Heart right ventricle (tissue), 2 donors: ENCODE measurements around the genes CYP2W1, ZFAND2A and UNCX.

GRCh38 chr7:877619-878359 lies 1.4 kb downstream of the GET4 start:
- PRO-cap, 2 experiments: no peak in any of the 2 experiments

DNA sequence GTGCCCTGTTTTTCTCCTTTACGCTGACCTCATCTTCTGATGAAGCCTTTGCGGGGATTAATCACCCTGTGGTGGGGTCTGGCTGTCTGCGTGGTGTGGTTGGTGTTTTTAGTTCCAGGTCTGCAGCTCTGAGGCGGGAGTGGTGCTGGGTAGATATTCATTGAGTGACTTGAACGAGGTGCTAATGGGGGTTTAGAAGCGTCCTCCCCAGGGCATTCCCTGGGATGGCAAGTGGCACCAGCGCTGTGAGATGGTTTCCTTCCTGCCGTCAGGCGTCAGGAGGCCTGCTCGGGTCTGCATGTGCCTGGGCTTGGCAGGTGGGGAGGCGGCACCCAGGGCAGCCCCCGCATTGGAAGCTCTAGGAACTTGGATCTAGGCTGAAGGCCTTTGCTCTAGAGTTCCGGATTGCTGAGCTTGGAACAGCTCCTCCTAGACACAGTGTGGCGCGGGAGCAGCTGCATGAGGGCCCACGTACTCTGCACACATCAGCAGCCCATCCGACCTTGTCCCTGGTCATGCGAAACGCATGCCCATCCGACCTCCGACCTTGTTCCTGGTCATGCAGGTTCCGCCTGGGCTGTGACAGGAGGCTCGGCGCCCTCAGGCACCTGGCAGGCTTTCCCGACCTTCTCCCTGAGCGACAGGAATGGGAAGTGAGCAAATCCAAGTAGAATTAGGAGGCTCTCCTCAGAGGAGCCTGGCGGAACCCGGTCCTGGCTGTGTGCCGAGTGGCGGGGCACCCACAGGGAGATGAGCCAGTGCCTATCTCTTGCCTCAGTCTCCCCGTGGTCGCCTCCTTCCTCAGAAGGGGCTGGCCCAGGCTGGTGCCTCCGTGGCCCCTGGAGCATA lies 11.7 kb downstream of the GET4 start:
- PRO-cap, 2 experiments: no peak in any of the 2 experiments

- PRO-cap, 2 experiments: no peak in any of the 2 experiments
Measured at GRCh38 chr7:919782-920389, 34.6 kb downstream of the ADAP1 start.

- PRO-cap, 2 experiments: peak in 1 of 2 experiments; most common plus-strand start chr7:928895 (in 1)
Measured at GRCh38 chr7:928422-929105, 25.9 kb downstream of the ADAP1 start.

- PRO-cap, 2 experiments: no peak in any of the 2 experiments
Measured at GRCh38 chr7:953368-954359, 816 bp downstream of the ADAP1 start.

DNA sequence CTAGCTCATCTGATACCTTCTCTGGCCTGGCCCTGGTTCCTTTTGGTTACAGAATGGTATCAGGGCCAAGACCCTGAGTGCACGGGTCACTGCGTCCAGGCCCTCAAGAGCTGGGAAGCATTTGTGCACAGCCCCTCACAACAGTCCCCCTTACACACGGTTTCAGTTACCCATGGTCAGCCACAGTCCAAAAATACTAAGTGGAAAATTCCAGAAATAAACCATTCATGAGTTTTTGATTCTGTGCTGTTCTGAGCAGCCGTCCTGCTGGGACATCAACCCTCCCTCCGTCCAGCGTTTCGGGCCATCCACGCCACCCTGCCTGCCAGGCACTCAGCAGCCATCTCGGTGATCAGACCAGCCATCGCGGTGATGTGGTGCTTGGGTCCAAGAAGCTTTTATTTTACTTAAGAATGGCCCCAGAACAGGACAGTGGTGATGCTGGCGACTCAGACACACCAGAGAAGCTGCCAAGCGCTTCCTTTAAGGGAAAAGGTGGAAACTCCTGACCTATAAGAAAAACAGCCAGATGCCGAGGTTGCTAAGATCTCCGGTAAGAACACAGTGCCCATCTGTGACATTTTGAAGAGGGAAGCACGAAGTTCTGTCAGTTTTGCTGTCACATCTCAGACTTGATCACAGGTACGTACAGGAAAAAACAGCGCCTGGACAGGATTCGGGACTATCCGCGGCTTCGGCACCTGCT lies 8.6 kb downstream of the COX19 start:
- PRO-cap, 2 experiments: no peak in any of the 2 experiments

DNA sequence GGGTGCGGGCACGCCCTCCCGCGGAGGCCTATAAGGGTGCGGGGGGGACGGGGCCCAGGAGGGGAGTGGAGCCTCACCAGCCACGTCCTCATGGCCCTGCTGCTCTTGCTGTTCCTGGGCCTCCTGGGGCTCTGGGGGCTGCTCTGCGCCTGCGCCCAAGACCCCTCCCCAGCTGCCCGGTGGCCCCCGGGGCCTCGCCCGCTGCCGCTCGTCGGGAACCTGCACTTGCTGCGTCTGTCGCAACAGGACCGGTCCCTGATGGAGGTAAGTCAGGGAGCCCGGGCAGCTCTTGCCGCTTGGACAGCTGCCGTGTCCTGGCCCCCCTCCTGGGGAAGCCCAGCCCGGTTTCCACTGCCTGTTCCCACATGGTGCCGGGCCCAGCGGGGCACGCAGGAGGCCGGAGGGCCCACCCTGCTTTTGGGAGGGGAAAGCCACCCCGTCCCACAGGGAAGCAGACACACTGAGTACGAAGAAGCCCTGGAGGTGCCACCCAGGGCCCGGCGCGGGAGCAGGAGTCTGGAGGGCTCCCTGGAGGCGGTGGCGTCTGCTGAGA lies at the start of gene CYP2W1:
TSS of gene CYP2W1 (plus strand) at position 60 of the 553 bp plus-strand sequence.
- PRO-cap, 2 experiments: no peak in any of the 2 experiments

- PRO-cap, 2 experiments: no peak in any of the 2 experiments
Measured at GRCh38 chr7:1025802-1026746, 18.3 kb upstream of the GPR146 start.

- PRO-cap, 2 experiments: peak in 1 of 2 experiments; most common minus-strand start chr7:1030001 (in 1)
Measured at GRCh38 chr7:1029645-1030247, 14.6 kb upstream of the GPR146 start.

DNA sequence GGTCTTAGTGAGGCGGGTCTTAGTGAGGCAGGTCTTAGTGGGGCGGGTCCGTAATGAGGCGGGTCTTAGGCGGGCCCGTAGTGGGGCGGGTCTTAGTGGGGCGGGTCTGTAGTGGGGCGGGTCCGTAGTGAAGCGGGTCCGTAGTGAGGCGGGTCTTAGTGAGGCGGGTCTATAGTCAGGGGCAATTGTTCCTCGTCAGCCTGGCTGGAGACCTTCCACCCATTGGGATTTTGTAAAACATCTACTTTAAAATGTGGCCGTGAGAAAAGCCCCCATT lies 15.5 kb downstream of the GPR146 start:
- PRO-cap, 2 experiments: no peak in any of the 2 experiments

GRCh38 chr7:1159877-1161226 lies at the start of gene ZFAND2A:
Gene ZFAND2A, minus strand, starts transcription at chr7:1160196.
- PRO-cap, 2 experiments: peak in 2 of 2 experiments; most common plus-strand start chr7:1160467 (in 2); most common minus-strand start chr7:1160189 (in 1)

DNA sequence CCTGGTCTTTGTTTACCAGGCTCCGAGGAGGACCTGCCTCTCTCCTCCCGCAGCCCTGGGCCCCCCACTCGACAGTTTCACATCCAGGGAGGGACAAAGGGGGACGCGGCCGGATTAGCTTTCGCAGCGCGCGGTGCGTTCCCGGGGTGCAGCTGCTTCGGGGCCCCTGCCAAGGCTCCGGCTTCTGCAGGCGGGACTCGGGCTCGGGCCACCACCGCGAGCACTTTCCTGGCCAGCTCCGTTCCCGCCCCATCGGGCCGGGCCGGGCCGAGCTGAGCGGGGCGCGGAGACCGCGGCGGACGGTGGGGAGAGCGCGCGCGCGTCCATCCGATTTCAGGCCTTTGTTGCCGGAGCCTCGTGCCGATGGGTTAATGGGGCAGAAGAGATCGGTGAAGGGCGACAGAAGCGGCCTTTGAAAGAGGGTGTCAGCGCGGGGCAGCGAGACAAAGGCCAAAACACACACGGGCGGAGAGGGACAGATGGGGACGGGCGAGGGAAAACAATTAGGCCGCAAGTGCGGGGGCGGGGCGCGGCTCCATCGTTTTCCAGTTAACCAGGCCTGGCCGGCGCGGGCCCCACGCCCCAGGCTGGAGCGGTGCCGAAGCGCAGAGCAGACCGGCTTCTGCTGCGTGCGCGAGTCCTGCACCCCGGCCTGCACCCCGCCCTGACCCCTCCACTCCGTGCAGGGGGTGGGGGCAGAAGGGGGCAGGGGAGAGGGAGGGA lies 8.4 kb upstream of the UNCX start:
- PRO-cap, 2 experiments: no peak in any of the 2 experiments

DNA sequence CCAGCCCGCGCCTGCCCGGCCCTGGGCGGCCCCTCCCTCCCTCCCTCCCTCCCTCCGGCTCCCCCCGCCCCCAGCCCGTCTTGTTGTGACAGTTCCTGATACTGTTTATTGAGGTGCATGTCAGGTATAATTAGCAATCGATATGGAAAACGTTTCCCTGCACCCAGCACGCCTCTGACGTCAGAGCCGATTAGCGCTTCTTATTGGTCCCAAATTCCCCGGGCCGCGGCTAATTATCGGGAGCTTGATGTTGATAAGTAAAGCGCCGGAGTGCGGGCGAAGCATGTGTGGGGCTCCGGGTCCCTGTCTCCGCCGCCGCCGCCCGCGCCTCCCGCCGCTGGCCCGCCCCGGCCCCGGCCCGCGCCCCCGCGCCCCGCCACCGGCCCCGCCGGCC lies at the start of gene UNCX:
TSS of gene UNCX (plus strand) at position 260 of the 394 bp plus-strand sequence.
- PRO-cap, 2 experiments: no peak in any of the 2 experiments

DNA sequence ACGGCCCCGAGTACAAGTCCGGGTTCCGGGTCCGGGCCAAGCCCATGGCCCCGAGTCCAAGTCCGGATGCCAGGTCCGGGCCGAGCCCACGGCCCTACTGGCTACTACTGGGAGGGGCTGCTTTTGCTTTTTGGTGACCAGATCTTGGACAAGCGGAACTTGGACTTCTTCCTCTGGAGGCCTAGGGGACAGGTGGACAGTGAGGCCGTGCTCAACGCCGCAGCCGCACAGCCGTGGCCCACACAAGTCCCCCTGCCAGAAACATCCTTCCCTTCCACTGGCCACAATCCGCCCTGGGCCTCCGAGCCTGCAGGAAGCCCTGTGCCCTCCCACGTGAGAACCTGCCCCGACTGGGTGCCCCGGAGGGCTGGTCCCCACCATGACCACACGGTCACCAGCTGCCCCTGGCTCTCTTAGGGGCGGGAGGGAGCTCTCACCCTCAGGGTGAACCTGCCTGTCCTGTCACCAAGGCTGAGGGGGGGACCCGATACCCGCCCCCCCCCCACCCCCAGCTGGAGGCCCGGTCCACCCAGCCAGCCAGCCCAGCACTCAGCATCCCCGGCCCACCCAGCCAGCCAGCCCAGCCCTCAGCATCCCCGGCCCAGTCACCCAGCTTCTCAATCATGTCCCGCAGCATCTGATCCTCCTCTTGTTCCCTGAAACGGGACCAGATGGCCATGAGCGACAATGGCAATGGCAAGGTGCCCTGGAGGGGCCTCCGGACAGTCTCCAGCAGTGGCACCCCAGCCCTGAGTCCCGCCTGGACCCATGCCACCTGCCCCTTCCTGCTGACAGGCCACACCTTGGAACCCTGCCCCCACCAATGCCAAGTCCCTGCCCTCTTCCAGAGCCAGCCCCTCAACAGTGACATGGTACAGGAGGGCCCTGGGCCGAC lies 24.5 kb downstream of the MICALL2 start:
- PRO-cap, 2 experiments: no peak in any of the 2 experiments

DNA sequence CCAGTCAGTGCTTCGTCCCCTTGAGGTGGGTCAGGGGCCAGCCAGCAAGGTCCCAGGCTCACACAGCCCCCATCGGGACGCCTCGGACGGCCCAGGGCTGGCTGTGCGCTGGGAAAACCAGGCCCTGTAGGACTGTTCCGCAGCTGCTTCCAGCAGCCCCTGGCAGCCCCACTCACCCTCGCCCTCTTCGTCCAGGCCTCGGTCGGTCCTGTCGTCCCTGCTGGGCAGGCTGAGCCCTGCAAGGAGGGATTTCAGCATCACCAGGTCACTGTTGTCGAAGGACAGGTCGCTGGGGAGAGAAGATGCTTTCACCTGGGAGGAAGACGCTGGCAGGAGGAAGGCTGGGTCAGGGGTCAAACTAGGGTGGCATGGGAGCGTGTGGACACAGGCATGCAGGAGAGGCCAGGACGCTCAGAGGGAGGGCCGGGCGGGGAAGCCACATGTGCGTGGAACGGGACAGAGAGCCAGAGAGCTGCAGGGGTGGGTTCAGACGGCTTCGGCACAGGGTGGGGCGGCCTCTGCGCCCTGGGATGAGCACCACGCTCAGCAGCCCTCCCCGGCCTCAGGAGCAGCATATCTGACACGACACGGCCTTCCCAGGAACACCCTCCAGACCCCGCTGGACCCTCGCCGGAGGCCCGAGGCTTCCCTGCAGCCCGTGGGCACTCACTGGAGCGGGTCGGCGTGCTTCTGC lies 13.8 kb upstream of the MICALL2 start:
- PRO-cap, 2 experiments: no peak in any of the 2 experiments

DNA sequence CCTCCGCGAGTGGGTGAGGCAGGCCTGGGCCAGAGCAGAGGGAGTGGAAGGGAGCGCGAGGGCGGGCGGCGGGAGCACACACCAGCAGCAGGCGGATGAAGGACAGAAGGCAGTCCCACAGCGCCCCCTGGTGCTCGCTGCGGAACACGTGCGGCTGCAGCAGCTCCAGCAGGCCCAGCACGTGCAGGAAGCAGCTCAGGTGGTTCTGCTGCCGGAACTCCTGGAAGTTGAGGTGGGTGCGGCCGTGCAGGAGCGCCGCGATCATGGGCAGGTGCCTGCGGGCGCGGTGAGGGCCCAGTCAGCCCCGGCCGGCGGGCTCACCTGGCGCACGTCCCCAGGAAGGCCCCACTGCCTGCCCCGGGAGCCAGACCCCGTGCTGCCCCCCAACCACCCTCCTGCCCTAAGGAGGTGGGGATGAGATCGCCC lies 14.8 kb upstream of the MICALL2 start:
- PRO-cap, 2 experiments: no peak in any of the 2 experiments

DNA sequence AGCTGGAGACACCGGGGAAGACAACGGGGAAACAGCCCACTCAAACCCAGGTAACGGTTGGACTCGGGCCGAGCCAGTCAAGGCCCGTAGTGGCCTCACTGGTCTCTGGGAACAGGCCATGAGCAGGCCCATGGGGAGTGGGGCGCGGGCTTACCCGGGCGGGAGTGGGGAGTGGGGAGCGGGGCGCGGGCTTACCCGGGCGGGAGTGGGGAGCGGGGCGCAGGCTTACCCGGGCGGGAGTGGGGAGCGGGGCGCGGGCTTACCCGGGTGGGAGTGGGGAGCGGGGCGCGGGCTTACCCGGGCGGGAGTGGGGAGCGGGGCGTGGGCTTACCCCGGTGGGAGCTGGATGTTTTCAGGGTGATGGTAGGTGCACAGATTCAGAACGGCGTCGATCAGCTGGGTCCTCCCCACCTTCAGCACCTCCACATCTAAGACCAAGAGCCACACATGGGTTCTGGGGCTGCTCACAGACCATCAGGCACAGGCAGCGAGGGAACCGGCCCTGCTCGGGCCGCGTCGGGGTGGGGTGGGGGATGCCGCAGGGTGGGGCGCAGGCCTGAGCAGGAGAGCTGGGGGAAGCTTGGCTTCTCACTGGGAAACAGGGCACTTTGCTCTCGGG lies 11.4 kb downstream of the INTS1 start:
- PRO-cap, 2 experiments: no peak in any of the 2 experiments

GRCh38 chr7:1533031-1533600 lies 2.6 kb downstream of the MAFK start:
- PRO-cap, 2 experiments: peak in 2 of 2 experiments; most common plus-strand start chr7:1533065 (in 1)

DNA sequence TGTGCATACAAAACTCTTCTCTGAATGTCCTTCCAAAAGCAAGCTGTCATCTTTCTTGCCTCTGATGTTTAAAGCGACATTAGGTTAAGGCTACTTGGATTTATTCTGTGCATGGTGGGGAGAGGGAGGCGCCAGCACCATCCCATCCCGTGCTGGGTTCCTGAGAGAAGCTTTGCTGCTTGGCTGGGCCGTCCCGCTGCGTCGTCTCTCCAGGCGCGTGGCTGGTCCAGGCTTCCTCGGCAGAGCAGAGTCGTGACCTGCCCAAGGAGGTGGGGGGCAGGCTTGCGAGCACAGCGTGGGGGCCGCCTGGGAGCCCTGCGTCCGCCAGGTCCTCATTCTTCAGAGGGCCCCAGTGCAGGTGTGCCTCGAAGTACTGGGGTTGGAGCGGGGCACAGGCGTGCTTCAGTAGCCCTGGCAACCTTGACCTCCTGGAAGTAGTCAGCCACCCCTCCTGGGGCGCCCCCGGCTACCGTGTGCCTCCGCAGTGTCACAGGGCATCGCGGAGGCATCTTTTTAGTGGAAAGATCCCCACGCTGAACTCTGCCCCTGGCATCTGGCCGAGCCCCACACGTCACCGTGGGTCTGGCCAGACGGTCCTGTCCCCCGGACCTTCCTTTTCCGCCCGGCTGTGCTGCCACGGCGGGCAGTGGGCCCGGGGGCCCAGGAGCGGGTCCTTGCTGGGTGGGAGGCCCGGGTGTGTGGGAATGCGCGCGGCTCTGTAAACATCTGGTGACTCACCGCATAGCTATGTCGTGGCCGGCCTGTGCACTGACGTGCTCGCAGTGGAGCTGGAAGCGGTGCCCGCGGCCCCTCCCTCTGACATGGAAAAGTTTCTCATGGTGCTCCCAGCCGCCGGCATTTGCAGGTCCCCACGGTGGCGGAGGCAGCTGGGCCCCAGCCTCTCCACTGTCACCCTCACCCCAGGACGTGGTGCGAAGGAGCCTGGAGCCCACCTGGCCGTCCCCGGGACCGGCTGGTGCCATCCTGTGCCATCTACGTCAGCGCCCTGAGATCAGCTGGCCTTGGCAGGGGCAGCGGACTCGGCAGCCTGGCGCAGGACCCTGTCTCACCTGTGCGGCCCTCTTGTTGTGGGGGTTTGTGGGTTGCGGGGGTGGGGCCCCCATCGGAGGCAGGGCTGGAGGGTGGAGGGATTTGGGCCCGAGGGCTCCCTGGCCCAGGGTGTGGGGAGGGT lies 6.5 kb downstream of the MAFK start:
- PRO-cap, 2 experiments: peak in 2 of 2 experiments; most common plus-strand start position 242 of the sequence (in 1); most common minus-strand start position 207 of the sequence (in 1)

DNA sequence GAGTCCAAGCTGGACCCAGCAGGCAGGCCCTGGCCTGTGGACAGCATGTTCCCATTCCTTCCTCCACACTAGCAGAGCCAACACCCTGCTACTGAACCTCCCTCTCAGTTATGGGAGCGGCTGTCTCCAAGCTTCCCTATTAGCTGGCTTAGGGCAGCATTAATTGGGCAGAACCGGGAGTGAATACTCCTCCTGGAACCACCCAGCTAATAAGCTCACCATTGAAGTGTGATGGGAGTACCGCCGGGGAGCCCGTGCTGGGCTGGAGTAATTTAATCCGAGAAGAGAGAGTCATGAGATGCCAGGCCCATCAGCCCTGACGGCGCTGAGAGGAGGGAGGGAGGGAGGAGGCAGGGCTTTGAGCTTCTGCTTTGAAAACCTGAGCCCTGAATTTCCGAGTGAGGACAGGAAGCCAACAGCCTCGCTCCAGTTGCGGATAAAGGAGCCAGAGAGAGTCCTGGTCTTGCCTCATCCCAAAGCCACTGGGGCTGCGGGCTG lies 31.8 kb upstream of the ELFN1 start:
- PRO-cap, 2 experiments: peak in 1 of 2 experiments; most common plus-strand start position 389 of the sequence (in 1); most common minus-strand start position 269 of the sequence (in 1)